Foreskin keratinocyte (primary cell): ENCODE measurements around the genes KRTAP13-2, KRTAP19-2, KRTAP6-2 and KRTAP19-8.

DNA sequence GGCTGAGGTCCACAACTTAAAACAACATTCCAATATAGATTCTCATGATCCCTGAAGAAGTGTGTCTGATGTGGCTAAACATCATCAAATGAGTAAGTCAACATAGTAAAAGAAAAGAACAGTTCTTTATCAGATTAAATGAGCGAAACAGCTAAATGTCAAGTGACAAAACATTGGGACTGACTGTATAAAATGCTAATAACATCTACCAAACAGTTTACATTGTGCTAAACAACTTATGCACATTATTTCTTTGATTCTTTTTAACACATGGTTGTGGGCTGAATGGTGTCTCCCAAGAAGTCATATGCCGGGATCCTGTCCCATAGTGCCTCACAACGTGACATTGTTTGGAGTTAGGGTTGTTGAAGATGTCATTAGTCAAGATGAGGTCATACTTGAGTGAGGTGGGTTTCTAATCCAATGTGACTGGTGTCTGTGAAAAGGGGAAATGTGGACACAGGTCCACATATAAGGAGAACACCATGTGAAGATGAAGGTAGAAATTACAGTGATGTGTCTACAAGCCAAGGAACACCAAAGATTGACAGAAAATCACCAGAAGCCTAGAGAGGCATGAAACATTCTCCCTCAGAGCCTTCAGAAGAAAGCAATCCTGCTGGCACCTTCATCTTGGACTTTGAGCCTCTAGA is 345.9 kb downstream of the N6AMT1 start:
- RAMPAGE, total RNA: no peak

GRCh38 chr21:28674450-28675226 is 210.5 kb downstream of the N6AMT1 start:
- RAMPAGE, total RNA: no peak

DNA sequence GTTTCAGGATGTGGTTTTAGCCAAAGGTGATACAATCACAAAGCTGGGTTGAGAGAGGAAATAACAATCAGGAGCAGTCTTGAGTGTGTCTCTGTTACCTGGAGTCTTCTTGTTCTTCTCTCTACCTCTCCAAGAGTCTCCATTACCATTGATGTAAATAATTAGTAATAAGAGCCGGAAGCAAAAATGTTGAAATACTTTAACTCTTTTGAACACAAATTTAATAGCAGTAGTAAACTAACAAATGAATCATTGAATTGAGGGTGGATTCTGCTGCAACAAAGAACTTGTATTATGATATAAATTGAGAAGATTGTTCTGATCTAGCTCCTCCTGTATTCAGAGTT is 52.9 kb downstream of the N6AMT1 start:
- RAMPAGE, total RNA: no peak

DNA sequence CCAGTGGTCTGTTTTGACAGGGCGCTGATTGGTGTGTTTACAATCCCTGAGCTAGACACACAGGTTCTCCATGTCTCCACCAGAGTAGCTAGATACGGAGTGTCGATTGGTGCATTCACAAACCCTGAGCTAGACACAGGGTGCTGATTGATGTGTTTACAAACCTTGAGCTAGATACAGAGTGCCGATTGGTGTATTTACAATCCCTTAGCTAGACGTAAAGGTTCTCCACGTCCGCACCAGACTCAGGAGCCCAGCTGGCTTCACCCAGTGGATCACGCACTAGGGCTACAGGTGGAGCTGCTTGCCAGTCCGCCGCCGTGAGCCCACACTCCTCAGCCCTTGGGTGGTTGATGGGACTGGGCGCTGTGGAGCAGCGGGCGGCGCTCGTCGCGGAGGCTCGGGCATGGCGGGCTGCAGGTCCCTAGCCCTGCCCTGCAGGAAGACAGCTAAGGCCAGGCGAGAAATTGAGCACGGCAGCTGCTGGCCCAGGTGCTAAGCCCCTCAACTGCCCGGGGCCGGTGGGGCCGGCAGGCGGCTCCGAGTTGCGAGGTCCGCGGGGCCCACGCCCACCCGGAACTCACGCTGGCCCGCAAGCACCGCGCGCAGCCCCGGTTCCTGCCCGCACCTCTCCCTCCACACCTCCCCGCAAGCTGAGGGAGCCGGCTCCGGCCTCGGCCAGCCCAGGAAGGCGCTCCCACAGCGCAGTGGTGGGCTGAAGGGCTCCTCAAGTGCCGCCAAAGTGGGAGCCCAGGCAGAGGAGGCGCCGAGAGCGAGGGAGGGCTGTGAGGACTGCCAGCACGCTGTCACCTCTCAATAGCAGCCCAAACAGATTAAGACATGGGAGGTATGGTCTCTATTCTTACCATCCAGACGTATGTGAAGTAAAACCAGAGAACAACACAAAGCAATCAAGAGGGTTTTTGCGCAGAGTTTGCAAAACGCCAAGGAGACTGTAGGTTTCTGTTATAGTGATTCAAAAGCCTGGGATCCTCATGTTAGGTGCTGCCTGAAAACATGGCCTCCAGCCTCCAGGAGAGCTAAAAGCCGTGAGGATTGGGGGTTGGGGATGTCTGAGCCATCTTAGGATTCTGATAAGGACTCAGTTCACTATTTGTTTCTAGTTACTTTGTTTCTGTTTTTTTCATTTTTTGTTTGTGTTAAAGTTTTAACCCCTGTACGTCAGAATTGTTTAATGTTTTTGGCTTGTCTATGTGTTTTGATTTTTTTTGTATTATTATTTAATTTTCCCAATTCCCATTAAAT is 3.9 kb upstream of the CCT8 start:
- RAMPAGE, total RNA: no peak

- RAMPAGE, total RNA: no peak
Measured at GRCh38 chr21:29092152-29092443, 18.6 kb upstream of the CCT8 start.

- RAMPAGE, total RNA: no peak
Measured at GRCh38 chr21:29121676-29122153, 8.7 kb upstream of the MAP3K7CL start.

DNA sequence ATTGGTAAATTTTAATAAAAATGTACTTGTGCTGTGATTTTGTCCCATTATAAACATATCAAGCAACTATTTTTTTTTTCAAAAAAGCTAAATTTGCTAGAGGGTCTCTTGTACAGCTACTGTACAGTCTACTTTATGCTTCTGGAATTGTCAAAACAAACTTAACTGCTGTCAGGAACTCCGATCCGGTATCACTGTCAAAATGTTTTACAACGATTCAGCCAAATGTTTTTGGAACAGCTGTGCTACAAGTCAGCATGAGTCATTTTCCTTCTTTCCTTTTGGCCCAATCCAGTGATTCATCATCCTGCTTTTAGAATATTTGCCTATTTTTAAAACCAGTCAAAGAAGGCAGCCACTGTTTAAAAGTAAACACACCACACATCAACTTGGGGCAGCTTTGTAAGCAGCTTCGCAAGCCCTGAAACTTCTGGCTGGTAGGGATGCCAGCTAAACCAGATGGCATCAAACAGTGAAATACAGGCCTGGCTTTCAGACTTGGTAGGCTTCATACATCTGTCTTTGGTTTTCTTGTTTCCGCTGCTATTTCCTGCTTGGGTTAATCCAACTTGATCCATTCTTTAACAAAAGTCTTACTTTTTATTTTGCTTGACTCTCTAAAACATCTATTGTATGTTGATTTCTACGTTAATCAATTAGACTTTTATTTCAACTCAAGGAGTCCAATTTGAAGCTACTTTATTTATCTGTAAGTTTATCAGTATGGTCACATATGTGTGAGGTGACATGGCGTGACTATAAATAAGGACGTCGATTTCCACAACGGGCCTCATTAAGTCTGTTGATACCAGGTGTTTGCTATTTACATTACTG is 15.0 kb downstream of the MAP3K7CL start:
- RAMPAGE, total RNA: no peak

GRCh38 chr21:29181713-29182061 is 51.2 kb downstream of the MAP3K7CL start:
- RAMPAGE, total RNA: no peak

GRCh38 chr21:29193622-29194034 is 63.2 kb downstream of the MAP3K7CL start:
- RAMPAGE, total RNA: no peak

DNA sequence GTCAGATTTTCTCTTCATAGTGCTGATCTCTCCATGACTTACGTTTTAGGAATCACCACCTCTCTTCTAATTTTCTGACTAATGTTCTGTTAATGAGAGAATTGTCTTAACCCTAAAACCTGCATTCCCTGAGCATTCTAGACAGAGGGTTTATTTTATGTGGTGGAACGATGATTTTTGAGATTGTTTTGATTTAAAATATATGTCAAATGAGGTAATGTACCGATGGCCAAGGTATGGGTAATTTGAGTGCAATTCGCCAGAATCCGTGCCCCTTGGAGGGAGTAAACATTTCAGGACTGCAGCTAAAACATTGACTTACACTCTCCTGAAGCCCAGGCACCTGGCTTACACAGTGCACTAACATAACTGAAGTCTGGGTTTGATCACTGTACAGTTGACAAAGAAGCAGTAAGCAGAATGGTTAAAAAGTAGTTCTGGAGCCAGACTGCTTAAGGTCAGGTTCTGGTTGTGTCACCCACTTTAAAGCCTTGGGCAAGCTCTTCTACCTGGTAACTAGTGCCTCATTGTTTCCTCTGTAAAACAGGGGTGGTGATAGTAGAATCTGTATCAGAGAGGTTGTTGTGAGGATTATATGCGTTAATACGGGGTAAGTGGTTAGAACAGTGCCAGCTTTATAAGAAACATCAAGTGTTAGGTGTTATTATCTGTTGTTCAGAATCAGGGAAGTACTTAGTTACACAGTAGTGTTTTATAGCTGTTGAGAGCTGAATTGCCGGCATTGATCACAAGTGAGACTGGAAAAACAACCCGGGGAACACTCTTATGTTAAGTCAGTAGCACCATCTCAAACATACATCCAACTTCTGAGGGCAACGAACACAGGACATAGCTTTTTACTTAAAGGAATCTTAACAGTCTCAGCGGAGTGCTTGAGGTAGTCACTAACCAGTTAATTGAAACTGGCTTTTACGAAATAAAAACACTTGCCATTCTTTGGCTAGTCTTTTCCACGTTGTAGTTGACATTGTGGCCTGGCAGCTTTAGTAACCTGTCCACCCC is 3.6 kb downstream of the BACH1 start:
- RAMPAGE, total RNA: no peak

- RAMPAGE, total RNA: no peak
Measured at GRCh38 chr21:30233210-30233687, 17.4 kb upstream of the CLDN8 start.

DNA sequence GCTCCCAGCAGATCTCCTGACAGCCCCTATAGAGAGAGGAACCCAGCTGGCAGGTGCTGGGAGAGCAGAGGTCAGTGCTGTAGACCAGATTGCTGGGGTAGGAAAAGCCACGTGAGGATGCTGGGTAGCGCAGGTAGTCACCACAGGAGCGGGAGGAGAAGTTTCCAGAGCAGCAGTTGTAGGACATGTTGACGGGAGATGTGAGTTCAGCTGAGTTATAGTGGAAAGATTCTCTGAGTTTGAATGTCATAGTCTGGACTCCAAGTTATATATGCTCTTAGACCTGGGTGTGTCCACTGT is at the start of gene KRTAP13-2:
KRTAP13-2 (minus strand) TSS at position 245 of the 300 bp plus-strand sequence.
- RAMPAGE, total RNA: no peak

DNA sequence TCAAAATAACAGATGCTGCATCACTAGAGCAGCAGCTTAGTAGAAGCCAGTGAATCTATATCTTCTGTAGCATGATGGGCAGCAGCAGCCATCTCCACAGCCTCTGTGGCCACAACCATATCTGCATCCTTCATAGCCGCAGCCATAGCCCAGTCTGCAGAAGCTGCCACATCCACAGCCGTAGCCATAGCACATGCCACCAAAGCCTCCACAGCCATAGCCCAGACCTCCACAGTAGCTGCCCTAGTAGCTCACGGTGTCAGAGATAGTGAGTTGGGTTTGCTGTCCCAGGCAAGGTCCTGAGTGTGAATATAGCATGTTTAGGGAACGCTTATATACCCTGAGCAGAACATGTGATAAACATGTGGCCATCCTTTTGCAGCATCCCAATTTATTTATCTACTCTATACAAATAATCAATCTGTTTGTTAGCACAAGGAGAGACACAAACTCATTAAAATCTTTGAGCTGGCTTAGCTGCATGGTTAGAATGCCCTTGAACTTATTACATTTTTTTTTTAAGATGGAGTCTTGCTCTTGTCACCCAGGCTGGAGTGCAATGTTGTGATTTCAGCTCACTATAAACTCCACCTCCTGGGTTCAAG is at the start of gene KRTAP19-2:
KRTAP19-2 (minus strand) TSS at position 283 of the 605 bp plus-strand sequence.
- RAMPAGE, total RNA: no peak

GRCh38 chr21:30598781-30599268 is at the start of gene KRTAP6-2:
KRTAP6-2 (minus strand) TSS chr21:30598902.
- RAMPAGE, total RNA: no peak

- RAMPAGE, total RNA: no peak
Measured at GRCh38 chr21:31038348-31038823, at the start of gene KRTAP19-8. KRTAP19-8 (minus strand) TSS chr21:31038476.

DNA sequence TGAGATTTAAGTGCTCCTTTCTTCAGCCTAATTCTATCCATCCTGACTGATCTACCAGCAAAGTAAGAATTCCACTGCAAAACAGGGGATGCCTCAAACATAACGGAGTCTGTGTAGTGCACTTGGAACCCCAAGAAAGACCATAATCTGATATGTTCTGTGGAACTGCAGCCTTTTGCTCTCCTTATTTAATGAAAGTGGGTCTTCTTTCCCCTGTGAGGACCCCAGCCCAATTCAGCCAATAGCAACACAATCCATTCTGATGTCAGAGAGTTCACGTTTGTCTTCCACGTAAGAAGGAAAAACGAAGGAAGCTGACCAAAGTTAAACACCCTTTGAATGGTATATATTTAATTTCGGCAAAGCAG is 112.8 kb downstream of the TIAM1 start:
- RAMPAGE, total RNA: no peak

GRCh38 chr21:31418702-31418903 is 74.5 kb upstream of the TIAM1 start:
- RAMPAGE, total RNA: no peak

DNA sequence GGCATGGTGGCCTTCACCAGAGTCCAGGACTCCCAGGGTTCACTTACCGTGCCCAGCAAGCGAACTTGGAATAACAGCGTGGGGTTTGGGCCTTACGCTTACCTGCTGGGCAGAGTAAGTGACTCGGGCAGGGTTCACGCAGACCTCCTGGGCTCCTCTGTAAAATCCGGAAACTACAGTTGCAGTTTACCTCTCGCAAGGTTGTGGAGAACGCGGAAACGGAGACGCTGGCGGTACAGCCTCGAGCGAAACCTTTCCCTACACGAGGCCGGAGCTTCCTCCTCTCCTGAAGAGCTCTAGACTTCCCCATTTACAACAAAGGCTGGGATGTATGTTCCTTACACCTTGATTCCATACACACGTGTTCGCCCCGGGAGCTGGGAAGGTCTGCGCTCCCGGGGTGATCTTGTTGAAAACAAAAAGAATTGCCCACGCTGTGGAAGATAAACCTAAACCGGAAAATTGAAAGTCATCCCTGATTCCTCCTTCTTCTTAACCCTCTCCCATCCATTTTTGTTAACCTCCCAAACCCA is 99.6 kb upstream of the SOD1 start:
- RAMPAGE, total RNA: no peak

DNA sequence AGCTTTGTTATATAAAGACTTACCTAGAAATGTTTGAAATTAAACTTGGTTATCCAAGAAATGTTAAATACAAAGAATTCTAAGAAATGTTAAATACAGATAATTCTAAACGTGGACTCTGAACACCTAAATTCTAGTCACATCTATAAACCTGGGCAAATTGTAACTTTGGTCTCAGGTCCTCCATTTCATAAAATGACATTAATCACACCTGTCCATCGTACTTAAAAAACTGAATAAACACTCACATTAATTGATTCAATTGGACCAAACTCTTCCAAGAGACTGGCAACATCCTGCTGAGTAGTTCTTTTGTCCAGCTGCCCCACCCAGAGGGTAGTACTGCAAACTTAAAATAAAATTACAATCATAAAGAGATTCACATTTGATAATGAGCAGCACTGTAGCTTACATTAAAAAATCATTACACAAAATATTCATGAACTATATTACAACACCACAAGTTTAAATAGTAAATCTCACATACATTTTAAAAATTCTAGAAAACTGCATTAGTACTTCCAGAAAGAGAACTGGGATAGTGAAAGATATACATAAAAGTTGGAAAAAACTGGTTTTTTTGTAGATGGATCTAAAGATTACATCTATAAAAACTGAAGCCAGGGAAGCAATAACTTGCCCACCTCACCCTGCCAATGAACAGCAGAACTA is 32.7 kb downstream of the SOD1 start:
- RAMPAGE, total RNA: no peak

GRCh38 chr21:31773238-31773566 is 41.3 kb upstream of the SCAF4 start:
- RAMPAGE, total RNA: no peak